Mesangial cell (primary cell): ENCODE results near the genes SH3BP1 and GCAT.

DNA sequence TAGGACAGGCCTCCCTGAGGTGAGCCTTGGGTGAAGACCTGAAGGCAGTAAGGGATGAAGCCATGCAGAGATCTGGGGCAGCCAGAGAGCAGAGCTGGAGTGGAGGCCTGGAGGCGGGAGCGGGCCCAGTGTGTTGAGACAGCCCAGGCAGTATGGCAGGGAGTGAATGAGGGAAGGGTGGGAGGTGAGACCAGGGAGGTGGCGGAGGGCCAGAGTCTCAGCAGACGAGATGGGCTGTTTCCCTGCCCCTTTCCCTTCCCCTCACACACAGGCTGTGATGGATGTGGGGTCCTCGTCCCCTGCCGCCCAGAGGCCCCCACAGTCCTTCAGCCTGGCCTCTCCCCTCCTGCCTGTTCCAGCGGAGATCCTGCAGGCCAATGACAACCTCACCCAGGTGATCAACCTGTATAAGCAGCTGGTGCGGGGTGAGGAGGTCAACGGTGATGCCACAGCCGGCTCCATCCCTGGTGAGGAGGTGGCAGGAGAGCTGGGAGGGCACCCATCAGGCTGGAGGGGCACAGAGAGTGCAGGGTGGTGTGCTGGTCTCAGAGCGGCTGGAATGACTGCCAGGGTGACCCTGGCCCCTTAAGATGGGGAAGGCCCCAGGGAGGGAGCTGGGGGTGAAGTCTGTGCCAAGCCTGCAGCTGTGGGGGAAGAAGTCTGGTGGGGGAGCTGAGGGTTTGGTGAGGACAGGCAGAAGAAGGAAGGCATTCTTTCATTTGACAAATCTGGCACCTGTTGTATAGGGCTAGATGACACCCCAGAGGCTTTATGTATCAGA is 14.7 kb upstream of the SH3BP1 start:
- RAMPAGE, long total RNA = no peak

GRCh38 chr22:37638371-37639169 is 899 bp upstream of the SH3BP1 start:
- RAMPAGE, long total RNA = no peak

DNA sequence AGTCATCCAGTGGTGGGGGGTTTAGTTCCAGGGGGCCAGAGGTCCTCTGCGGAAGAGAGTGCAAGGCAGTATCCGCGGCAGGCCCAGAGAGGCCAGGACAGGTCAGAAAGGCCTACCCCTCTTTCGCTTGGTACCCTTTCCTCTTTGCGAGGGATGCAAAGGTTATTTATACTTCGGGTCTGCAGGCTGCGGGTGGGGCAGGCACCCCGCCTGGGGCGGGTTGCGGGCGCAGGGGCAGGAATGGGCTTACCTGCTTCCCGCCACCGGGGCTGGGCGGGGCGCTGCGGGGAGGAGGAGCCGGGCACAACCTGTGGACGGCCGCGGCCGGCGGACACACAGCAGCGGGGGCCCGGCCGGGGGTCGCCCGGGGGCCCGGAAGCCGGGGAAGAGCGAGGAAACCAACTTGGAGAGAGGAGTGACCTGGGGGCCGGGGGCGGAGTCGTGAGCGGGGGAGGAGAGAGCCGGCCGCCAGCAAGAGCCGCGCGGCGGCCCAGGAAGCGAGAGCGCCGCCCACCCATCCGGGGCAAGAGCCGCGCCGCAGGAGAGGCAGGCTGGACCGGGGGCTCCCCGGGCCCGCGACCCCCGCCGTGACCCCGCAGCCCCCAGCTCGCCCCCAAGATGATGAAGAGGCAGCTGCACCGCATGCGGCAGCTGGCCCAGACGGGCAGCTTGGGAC is at the start of gene SH3BP1:
SH3BP1 (plus strand) TSS at position 500 of the 676 bp plus-strand sequence.
- RAMPAGE, long total RNA = no peak

DNA sequence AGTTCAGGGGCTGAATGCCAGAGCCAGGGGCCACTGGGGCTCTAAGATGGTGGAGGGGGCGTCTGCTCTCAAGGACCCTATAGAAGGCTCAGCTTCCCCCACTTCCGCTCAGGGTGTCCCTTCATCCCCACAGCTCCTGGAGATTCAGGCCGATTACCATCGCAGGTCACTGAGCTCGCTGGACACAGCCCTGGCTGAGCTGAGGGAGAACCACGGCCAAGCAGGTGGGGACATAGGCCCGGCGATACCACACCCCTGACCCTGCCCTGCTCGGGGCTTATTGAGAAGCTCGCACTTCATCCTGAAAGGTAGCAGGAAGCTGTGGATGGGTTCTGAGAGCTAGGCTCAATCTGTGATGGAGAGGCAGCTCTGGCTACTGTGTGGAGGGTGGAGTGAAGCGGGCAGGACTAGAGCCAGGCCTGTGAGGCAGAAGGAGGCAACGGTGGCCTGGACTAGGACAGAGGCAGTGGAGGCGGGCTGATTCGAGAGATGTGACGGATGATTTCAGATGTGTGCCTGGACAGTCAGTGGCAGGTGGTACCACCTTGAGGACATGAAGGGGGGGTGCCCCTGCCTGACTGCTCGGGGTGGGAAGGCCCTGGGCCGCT is 5.4 kb downstream of the SH3BP1 start:
- RAMPAGE, long total RNA = no peak

DNA sequence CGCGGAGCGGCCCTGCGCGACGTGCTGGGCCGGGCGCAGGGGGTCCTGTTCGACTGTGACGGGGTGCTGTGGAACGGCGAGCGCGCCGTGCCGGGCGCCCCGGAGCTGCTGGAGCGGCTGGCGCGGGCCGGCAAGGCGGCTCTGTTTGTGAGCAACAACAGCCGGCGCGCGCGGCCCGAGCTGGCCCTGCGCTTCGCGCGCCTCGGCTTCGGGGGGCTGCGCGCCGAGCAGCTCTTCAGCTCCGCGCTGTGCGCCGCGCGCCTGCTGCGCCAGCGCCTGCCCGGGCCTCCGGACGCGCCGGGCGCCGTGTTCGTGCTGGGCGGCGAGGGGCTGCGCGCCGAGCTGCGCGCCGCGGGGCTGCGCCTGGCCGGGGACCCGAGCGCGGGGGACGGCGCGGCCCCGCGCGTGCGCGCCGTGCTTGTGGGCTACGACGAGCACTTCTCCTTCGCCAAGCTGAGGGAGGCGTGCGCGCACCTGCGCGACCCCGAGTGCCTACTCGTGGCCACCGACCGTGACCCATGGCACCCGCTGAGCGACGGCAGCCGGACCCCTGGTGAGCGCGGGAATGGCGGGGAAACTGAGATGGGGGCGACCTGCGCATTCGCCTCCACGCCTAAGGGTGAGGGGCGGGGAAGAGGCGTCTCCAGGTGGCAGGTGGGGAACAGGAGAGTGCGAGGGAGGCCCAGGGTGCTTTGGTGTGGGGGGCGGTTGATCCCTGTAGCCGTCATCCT is 446 bp downstream of the PDXP start:
- RAMPAGE, long total RNA = no peak

DNA sequence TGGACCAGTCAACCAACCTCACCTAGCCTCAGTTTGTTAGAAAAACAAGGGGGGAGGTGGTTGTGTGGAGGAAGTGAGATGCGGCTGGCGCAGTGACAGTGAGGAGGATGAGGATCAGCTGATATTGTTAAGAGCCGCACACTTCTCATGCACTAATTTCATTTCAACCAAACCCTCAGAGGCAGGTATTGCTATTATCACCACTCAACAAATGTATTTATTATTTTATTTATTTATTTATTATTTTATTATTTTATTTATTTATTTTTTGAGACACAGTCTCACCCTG is 2.0 kb downstream of the LGALS1 start:
- RAMPAGE, long total RNA = no peak

DNA sequence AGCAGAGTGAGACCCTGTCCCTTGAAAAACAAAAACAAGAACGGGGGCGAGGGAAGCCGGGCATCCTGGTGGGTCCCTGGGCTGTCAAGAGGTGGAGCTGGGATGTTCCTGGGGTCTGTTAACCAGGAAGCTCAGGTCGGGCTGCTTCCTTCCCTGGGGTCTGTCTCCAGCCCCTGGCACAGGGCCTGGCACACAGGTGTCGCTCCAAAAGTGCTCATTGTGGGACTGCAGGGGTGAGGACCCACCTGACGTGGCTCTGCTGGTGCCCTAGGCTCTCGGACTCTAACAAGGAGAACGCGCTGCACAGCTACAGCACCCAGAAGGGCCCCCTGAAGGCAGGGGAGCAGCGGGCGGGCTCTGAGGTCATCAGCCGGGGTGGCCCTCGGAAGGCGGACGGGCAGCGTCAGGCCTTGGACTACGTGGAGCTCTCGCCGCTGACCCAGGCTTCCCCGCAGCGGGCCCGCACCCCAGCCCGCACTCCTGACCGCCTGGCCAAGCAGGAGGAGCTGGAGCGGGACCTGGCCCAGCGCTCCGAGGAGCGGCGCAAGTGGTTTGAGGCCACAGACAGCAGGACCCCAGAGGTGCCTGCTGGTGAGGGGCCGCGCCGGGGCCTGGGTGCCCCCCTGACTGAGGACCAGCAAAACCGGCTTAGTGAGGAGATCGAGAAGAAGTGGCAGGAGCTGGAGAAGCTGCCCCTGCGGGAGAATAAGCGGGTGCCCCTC is 47.5 kb upstream of the H1-0 start:
- RAMPAGE, long total RNA = no peak

GRCh38 chr22:37791823-37792279 is 13.2 kb upstream of the H1-0 start:
- RAMPAGE, long total RNA = no peak

GRCh38 chr22:37807304-37808390 is at the start of gene GCAT:
GCAT (plus strand) TSS chr22:37807934.
- RAMPAGE, long total RNA = start-site peak on the plus strand at chr22:37807905-37807943, 101 reads

- RAMPAGE, long total RNA = no peak
Observed at GRCh38 chr22:37967409-37967842, 13.9 kb downstream of the POLR2F start.

- RAMPAGE, long total RNA = no peak
Observed at GRCh38 chr22:38017486-38018210, 33.3 kb upstream of the SOX10 start.

DNA sequence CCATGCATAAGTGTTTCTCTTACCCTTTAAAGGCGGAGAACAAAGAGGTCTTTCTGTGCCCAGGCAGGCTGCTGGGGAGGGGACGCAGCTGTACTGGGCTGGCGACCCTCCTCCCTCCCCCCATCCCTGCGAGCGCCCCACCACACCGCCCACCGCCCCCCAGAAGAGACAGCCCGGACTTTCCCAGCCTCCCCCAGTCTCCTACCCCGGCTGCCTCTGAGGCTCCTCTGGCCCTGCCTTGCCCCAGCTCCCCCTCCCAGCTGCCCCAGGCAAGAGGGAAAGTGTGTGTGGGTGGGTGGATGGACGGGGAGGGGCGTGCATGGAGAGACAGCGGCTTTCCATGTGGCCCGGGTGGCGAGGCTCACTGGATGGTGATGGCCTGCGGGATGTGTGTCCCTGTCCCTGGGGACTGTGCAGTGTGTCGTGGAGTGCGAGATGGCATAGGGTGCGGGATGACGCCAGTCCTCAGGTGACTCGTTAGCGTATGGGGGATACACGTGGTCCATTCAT is 30.5 kb upstream of the PICK1 start:
- RAMPAGE, long total RNA = no peak

DNA sequence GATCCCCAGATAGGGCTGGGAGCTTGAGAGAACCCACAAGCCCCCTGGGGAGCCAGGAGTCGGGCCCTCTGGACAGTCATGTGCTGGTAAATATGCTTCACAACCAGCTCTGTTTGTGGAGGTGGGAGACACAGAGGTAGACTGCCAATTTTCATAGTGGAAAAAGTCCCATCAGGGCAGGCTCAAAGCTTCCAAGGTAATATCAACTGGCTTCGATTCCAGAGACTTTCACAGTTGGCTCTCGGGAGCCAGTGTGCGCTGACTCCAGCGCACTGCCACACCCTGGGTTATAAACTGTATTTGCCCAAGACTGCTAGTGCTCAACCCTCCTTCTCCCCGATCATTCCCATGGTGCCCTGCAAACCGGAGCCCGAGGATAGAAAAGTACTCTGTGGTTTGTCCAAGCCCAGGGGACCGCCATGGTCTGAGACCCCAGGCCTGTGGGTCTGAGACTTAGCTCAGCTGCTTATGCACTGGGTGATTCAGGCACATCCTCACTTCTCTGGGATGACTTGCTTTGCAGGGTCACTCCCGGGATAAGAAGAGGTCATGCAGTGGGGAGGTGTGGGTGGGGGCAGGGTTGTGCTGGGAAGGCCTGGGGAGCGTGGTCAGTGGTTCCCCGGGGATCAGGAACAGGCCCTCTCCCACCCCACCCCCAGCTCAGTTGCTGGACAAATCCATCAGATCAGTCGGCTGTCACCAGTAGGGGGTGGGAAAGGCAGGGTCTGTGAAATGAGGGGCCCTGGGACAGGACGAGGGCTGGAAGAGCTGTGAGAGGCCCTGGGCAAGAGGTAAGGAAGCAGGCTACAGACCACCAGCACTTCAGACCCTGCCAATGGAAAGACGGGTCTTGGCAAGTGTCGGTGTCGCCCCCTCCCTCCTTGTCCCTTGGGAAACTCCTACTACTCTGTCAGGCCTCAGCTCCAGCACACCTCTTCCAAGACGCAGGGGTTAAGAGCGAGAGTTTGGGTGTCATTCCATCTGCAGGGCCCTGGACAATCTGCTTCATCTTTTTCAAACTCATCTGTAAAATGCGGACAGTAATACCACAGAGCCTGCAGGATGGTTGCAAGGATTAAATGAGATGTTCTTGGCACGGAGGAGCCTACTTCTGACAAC is 26.6 kb upstream of the PICK1 start:
- RAMPAGE, long total RNA = no peak

GRCh38 chr22:38069347-38070390 is 12.5 kb downstream of the PICK1 start:
- RAMPAGE, long total RNA = no peak

GRCh38 chr22:38167304-38167822 is 14.3 kb downstream of the PLA2G6 start:
- RAMPAGE, long total RNA = no peak

DNA sequence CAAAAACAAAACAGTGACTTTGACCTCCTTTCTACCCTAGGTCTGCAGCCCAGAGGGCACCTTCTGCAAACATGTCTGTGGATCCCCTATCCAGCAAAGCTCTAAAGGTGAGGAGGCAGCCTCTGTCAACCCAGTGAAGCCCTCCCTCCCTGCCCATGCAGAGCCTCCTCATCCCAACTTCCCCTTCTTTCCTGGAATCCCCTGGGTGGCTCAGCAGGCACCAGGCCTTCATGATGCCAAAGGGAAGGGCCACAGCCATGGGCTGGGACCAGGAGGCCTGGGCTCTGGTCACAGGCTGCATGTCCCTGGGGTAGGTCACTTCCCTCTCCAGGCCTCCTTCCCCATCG is 12.0 kb downstream of the MAFF start:
- RAMPAGE, long total RNA = no peak

DNA sequence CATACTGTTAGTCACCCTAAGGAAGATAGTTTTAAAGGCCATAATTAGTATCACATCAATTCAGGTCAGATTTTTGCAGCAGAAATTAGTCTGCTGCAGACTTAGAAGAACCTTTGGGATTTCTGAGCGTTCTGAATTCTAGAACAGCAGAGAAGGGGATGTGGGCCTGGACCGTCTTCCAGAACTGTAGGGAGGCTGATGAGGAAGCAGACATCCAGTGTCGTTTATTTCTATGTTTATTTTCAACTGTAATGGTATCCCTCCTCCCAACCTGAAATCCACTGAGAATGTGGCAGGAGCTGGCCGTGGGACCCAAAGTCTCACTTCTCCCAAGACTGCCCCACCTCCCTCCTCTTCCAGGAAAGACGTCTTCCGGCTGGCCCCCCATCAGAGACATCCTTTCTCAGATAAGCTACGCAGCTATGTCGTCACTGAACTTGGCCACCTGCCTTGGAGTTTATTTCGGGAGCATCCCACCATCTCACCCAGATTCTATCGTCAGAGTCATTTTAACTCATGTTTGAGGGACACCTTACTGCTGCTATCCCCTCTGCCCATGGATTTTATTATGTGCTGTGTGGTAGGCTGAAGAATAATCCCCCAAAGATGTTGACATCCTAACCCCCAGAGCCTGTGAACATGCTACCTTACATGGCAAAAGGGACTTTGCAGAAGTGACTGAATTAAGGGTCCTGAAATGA is 14.0 kb downstream of the TMEM184B start:
- RAMPAGE, long total RNA = no peak

- RAMPAGE, long total RNA = no peak
Observed at GRCh38 chr22:38287948-38288398, 15.2 kb upstream of the TMEM184B start.

GRCh38 chr22:38290894-38291995 is 18.4 kb upstream of the TMEM184B start:
- RAMPAGE, long total RNA = start-site peak on the minus strand at chr22:38291107-38291844, 25 reads

DNA sequence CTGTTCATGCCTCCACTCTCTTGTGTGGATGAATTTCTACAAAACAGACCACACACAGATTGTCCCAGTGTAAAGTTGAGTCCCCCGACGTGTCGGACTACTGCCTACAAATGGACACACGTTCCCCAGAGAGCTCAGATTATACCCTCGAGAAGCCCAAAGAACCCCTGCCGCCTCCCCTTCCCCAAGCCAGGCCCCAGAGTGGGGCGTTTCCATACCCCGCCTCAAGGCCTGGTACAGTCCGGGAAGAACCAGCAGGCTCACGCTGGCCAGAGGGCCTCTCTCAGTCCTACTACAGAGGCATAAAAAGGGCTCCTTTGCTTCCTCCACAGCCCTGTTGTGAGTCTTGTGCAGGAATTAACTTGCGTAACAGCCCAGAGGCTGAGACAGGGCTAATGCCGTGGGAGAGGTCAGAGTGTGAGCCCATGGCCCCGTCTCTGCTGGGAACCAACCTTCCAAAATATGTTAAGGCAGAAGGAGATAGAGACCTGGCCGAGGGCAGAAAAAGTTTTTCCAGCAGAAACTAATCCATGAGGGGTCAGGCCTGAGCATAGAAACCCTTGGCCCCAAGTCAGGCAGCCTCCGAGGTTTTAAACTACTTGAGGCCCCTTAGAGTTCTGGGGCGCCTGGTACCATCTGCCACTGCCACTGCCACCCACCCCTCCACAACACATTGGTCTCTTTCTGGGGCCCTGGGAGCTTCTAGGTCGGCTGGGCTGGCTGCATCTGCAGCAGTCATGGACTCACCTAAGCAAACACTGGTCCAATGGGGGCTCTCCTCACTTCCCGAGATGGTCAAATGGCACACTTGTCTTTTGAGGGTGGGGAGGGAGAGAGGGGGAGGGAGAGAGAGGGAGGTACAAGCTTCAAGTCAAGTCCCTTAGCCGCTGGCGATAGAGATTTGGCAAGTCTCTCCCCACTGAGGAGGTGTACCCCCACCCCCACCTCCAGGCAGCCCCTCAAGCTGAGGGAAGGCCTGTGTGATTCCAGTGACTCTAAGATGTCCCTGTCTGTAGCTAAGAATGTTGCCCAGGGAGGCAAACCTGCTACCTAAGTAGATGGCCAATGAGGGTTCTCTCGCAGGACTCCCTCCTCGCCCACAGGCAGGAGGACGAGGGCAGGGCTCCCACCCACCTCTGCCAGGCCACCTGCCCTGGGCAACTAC is 20.1 kb upstream of the TMEM184B start:
- RAMPAGE, long total RNA = no peak